H9 (cell line): Measurements from ENCODE around the gene C4orf47.

- PRO-cap, result no peak
Measured at GRCh38 chr4:185142910-185143084, 269 bp upstream of the SLC25A4 start.

DNA sequence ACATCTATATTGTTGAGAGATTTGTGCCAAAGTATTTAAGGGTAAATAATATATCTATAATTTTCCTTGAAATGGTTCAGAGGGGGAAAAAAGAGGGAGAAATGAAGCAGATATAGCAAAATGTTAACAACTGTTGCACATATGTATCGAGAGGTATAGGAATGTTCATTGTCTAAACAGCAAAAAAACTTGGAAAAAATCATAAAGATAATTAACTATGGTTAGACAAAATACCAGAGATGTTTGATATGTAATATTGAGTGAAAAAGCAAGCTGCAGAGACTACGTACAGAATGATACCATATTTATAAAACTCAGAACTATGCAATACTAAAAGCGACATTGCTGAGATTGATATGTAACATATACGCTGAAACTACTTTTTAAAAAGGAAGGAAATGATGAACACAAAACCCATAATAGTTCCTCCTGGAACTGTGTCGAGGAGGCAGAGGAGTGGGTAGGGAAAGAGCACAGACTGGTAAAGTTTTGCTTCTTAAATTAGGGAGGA lies 14.1 kb downstream of the UFSP2 start:
- PRO-cap, result no peak

GRCh38 chr4:185426102-185426546 lies at the start of gene C4orf47:
TSS of gene C4orf47 (plus strand) at chr4:185426254.
- PRO-cap, result bidirectional peak, plus-strand start at chr4:185426254, minus-strand start at chr4:185426241

- PRO-cap, result no peak
Measured at GRCh38 chr4:185539685-185540074, 4.4 kb upstream of the PDLIM3 start.

GRCh38 chr4:185542928-185543347 lies 7.6 kb upstream of the PDLIM3 start:
- PRO-cap, result no peak

- PRO-cap, result unidirectional peak, plus-strand start at chr4:185599837
Measured at GRCh38 chr4:185599687-185600382, 64.5 kb upstream of the PDLIM3 start.

DNA sequence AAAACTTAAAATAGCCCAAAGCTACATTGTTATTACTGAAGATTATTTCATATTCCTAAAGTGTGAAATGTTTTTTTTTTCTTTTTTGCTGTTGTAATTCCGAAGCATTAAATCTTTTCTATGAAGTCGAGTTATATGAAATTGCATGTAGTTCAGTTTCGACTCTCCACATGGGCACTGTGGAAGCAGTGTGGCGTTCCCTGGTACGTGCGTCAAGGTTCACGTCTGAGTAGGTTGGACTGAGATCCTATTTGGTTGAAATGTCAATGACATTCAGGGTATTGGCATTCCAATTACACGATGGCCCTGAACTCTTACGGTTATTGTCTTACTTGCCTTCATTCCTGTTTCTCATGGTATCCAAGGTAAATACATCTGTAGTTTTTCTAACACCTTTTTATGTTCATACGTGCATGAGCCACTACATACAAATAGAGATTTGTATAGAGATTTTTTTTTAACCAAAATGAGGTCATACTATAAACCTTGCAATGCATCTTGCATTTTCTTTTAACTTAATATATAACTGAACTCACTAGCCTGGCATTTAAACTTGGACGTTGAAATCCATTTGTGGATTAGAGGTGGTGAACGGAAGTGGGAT lies 128.7 kb downstream of the SORBS2 start:
- PRO-cap, result no peak

DNA sequence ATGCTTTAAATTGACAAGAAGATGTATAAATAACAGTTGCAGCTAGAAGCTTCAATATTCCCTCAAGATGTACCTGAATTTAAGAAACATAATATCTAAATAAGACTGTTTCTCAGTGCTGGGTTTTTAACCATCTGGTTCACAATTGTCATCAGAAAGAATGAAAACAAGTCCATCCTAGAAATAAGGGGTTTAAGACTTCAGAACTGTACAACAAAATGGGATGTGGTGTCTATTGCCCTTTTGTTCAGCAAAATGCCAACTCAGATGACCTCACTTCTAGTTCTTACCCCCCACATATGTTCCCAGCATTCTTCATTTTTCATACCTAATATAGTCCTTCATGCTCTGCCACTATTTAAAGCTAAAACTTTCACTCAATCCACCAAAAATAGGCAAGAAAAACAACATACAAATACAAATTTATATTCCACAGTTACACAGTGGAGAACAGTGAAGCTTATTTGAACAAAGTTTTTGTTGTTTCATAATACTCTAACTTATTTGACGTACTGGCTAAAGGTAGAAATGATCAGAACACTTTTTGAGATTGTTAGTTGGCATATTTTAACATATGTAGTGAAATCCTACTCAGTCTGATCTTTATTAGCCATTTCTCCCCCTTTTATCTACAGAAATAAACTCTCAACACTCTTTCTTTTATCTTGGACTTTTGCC lies 111.3 kb downstream of the SORBS2 start:
- PRO-cap, result no peak

DNA sequence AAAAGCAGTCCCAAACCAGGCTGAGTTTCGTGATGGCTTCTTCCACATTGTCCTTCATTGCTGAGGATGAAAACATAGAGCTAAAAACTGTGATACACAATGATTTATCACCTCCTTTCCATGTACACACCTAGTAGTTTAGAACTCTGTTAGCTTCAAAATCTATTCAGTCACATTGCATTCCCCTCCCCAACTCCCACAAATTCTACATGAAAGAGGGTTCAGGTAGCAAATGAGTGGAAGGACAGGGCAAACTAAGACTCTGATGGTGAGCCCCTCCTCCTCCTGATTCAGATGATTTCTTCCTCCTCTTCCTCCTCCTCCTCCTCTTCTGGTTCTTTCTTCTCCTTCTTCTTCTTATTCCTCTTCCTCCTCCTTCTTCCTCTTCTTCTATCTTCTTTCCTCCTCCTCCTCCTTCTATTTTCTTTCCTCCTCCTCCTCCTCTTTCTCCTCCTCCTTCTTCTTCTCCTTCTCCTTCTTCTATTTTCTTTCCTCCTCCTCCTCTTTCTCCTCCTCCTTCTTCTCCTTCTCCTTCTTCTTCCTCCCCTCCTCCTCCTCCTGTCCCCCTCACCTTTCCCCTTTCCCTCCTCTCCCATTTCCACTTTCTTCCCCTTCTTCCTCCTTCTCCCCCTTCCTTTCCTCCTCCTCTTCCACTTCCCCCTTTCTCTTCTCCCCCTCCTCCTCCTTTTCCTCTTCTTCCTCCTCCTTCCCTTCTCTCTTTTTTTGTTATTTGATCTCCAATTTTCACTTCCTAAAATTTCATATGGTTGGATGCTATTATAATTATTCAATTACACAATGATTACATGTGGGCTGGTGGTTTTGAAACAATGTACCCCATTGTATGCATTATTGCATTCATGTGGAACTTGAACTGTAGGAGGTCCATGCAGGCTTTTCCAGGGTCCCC lies 68.3 kb downstream of the SORBS2 start:
- PRO-cap, result no peak

DNA sequence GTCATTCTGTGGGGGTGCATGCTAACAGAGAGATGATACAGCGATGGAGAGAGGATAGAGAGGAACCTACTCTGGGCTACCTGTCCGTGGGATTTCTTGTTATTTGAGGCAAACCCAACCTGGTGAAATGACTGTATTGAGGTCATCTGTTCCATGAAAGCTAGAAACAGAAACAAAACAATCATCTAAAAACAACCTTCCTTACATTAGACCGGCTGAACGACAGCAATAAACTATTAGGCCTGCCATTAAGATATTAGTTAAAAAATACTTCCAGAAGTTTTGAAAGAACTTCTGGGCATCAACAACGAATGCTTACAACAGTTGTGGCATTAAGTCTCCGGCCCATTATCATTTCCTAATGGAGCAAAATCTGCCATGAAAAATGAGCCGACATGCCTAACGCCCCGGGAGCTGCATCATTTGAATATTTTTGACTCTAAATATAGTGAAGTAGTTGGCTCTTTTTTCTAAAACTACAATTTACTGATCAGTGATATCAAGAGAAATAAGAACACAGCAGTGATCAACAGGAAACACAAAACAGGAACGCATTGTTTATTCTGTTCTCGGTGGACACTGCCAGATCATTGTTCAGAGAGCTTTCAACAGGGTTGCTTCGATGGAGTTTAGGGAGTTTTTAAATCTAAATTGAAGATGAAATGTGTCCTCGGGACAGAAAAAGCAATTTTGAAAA lies 27.4 kb downstream of the SORBS2 start:
- PRO-cap, result no peak

- PRO-cap, result bidirectional peak, plus-strand start at chr4:185839867, minus-strand start at chr4:185839901
Measured at GRCh38 chr4:185839690-185840192, 27.7 kb upstream of the SORBS2 start.

DNA sequence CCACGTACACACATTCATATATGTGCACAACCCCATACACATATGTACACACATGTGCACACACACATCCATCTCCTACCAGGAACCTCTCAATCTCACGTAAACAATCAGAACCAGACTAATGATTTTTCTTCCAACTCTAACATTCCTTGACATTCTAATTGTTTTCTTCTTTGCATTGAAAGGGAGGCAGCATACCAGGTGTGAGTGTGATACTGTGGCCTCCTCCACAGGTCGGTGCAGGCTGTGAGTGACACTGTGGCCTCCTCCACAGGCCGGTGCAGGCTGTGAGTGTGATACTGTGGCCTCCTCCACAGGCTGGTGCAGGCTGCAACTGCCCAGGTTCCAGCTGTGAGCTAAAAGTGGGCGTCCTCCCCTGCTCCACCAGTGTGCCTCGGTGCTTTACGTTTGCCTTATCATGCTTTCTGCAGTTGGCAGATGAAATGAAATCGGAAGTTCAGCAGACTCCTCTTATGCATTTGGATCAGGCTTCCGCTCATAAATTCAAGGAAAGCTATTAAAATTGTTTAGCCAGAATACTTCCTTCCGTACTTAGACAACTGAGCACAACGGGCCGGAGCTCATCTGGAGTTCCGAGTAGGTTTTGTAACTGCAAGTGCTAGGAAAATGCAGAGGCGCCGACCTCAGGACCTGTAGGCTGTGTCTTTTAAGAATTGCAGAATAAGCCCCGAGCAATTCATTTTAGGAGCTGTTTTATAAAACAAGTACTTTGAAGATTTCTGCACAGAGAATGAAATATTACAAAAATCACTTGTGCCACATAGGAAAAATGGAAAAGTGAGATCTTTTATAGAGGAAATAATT lies 12.0 kb downstream of the CYP4V2 start:
- PRO-cap, result no peak

- PRO-cap, result no peak
Measured at GRCh38 chr4:186228247-186228816, 1.0 kb downstream of the KLKB1 start.

GRCh38 chr4:186700620-186701773 lies 22.7 kb downstream of the FAT1 start:
- PRO-cap, result bidirectional peak, plus-strand start at chr4:186701579, minus-strand start at chr4:186701299

- PRO-cap, result no peak
Measured at GRCh38 chr4:186703934-186704481, 19.6 kb downstream of the FAT1 start.

- PRO-cap, result no peak
Measured at GRCh38 chr4:186735941-186736289, 12.3 kb upstream of the FAT1 start.

DNA sequence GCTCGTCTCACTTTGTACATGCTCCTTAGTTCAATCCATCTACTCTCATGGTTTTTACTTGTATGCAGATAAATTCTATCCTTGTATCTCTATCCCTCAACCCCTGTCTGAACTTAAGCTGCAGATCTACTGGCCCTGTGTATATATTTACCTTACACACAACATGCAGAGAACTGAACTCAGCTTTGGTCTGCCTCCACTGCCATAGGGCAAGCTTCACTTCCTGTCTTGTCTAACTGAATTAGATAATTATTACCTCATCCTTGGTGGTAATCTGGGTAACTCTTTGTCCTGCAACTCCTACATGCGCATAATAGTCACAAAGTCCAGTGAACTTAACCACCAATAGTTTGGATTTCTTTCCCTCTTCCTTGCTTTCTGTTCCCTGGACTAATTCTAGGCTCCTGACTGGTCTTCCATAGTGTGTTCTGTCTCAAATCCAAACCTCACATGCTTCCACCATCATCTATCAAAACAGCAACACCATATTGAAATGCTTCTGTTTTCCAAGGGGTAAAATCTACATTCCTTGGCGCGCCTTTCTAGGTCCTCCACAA lies 32.2 kb upstream of the FAT1 start:
- PRO-cap, result no peak

- PRO-cap, result no peak
Measured at GRCh38 chr4:186839429-186840062, 115.9 kb upstream of the FAT1 start.

DNA sequence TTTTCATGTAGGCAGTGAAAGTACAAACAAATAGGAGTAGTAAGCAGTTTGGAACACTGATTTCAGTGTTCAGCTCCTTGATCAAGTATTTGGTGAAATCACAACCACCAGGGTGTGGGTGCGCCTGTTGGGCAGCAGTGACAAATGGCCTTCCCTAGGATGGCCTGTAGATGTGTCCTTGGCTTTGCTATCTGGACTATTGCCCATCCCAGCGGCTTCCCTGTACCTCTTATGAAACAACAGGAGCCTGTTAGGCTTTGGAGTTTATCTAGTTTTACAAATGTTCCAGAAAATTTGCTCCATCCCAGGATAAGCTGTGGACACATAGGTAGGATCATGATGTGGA lies 216.8 kb upstream of the FAT1 start:
- PRO-cap, result no peak

GRCh38 chr4:187194837-187195313 lies 471.2 kb upstream of the FAT1 start:
- PRO-cap, result no peak